ENCODE measurements around the gene CALCA.

GRCh38 chr11:12416401-12416909, 39.1 kb downstream of the PARVA start:
- PRO-cap: no peak

DNA sequence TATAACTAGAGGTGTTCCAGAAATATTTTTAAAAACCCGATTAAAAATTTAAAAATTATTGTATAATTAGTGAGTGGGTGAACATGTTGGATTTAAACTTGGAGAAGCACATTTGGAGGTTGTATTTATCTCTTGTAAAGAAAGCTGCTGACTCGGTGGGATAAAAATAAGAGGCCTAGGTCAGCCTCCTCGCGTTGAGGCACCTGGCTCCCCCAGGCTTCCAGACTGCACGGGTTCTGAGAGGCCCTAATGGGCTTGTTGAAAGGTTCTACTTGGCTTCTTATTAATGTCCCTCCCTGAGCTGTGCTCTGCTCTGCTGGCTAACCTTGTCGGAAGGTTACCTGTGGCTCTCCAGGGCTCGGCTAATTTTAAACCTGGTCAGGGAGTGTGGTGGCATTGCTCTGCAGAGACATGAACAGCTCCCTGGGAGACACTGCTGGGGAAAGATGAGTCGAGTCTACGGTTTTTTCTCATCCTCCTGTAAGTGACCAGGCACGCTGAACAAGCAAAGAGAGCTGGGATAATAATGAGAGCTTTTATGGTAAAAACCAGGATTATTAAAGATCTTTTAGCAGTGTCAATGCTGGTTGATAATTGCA, 70.5 kb downstream of the TEAD1 start:
- PRO-cap: no peak

GRCh38 chr11:12746533-12746932, 72.3 kb downstream of the TEAD1 start:
- PRO-cap: no peak

DNA sequence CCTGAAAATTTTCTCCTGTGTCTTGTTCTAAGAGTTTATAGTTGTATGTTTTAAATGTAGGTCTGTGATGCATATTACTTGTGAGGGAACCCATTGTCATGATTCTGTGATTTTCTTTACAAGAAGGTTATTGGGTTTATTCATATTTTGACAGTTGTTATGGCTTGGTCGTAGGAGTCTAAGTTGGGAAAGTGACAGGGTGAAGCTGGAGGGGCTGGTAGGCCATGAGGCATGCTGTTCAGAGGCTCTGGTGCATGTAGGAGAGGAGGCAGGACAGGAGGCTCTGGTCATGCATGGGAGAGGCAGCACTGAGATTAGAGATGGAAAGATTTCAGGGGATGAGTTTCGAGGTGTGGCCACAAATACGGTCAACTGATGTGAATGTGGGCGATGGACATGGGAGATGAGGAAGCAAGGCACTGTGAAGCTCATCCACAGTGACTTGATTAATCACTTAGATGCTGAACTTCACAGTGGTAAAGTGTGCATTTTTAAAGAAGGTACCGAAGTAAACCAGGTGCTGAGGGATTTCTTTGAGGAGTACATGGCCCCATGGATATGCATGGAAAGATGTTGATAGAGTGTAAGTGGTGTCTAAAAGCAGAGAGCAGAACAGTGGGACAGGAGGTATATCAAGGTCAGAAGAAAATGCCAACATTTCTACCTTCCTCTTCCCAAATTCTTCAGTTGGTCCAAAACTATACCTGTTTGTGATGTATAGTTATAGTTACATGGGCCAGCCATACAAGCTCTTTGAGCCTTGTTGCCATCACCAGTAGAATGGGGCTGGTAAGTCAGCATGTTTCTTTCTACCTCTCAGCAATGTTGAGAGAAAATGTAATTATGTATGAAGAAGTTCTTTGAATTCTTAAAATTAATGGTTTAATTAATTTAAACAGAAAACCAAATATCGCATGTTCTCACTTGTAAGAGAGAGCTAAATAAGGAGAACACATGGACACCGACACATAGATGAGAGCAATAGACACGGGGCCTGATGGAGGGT, 100.0 kb downstream of the TEAD1 start:
- PRO-cap: no peak

- PRO-cap: no peak
These were observed 136.5 kb downstream of the TEAD1 start for GRCh38 chr11:12810608-12811246.

DNA sequence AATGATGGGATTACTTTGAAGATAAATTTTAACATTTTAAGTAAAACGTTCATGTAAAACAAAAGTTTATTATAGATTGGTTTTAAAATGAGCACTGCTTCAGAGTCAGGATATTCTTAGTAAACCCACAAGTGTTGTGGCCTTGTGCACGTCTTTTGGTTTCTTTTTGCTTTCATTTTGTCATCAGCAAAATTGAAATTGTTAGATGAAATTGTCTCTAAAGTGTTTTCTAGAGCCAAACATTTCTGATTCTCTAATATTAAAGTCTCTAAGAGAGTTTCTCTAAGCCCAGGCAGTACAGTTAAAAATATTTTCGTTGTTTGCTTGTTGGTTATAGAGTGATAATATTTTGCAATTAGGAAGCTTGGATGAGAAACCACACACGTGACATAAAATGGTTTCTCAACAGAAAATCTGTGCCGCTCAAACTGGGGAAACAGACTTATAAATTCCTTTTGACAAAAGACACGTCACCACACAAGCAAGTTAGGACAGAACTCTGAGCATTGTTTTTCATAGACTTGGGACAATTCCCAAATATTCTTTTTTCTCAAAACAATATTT, 164.4 kb downstream of the TEAD1 start:
- PRO-cap: no peak

- PRO-cap: no peak
These were observed 166.8 kb upstream of the RASSF10 start for GRCh38 chr11:12842216-12842808.

DNA sequence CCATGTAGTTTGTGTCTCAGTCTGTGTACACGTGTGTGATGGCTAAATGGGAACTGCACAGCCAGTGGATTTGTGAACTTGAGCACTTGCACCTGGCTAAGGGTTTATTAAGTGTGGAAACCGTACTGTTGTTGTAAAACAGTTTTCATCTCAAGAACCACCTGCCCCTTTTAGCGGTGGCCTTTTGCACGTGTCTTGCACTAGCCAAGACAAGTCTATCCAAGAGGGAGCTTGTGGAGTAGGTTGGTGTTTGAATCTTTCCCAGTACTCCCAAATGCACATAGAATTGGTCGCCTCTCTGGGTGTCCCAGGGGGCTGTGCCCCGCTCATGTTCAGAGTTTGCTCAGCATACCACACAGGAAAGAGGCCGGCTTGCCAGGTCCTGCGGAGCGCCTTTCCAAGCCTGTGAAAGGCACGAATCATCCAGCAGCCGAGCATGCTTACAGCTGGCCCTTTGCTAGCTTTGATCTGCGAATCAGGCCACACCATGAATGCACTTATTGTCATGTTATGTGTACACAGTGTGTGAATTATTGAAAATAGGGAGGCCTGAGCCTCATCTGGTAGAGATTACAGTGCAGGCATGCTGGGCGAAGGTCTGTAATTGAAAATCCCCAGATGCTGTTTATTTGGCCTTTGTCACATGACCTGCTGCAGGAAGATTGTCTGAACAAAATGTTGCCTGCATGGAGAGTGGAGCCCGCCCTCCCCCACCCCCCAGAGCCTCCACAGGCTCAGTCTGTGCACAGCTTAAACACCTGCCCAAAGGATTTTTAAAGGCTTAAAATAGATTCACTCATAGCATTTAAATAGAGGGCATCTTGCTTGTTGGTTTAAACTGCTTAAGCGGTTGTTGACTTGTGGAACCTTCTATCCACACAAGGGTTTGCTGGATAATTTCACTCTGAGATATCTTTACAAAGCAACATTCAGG, 163.3 kb upstream of the RASSF10 start:
- PRO-cap: no peak

- PRO-cap: no peak
These were observed 17.1 kb downstream of the BMAL1 start for GRCh38 chr11:13294582-13295161.

DNA sequence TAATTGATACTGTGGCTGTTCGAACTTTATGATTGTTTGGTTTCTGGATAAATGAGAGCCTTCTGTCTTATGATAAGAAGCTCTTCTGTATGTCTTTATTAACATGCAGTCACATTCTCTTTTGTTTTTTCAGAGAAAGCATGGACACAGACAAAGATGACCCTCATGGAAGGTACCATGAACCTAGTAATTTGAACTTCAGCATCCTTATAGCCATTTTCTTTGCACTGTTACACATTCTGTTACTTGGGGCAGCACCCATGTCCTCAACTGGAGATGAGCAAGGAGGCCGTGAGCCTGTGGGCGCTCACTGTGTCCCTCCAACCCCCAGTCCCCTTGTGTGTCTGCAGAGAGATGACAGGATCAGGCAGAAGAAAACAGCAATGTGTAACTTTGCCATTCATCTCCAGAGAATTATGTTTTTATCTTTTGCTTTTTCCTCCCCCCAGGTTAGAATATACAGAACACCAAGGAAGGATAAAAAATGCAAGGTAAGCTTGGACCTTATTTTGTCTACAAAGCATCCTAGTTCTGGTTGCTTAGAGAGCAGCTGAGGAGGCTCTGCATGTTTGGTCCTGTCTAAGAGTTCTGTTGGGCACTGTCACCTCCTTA, 79.1 kb downstream of the BMAL1 start:
- PRO-cap: no peak

DNA sequence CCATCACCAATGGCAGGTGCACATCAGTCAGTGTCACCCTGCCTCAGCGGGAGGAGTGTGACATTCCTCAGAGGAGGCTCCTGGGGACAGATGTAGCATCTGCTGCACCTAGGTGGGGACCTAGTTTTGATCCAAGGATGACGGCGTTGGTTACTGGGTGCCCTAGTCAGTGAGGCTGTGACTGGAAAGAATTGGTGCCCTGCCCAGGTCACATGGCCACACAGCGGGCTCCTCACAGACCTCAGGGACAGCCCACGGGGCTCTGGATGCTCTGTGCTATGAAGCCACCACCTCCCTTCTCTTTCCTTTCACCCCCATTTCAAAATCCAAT, 80.2 kb downstream of the BMAL1 start:
- PRO-cap: no peak

- PRO-cap: no peak
These were observed 64.4 kb downstream of the SPON1 start for GRCh38 chr11:14026869-14027307.

GRCh38 chr11:14272074-14272865, 86.7 kb downstream of the RRAS2 start:
- PRO-cap: no peak

DNA sequence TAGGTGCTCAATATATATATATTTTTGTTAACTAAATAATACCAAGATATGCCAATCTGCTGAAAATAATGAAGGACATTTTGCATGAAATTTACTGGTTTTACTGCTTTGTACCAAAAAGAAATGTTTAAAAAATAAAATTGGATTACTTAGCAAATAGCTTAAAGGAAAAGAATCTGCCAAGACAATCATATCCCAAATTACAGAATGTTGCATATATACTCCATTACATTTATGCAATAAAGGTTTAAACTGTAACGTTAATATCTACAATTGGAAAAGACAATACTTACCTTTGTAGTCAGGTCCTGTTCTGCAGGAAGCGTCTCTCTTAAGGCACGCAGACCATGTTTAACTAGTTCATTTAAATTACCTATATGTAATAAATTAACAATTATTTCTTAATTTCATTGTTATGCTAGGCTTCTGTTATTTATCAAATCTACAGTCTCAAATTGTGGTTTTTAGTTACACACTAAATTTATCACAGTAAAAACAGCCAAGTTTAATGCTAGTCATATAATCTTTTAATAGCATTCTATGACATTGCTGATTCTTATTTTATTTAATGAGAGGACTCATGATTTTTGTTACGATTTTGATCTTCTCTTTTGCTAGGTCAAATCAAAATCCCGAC, 9.5 kb downstream of the PSMA1 start:
- PRO-cap: no peak

DNA sequence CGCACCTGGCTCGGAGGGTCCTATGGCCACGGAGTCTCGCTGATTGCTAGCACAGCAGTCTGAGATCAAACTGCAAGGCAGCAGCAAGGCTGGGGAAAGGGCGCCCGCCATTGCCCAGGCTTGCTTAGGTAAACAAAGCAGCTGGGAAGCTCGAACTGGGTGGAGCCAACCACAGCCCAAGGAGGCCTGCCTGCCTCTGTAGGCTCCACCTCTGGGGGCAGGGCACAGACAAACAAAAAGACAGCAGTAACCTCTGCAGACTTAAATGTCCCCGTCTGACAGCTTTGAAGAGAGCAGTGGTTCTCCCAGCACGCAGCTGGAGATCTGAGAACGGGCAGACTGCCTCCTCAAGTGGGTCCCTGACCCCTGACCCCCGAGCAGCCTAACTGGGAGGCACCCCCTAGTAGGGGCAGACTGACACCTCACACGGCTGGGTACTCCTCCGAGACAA, 47.3 kb downstream of the CYP2R1 start:
- PRO-cap: no peak

DNA sequence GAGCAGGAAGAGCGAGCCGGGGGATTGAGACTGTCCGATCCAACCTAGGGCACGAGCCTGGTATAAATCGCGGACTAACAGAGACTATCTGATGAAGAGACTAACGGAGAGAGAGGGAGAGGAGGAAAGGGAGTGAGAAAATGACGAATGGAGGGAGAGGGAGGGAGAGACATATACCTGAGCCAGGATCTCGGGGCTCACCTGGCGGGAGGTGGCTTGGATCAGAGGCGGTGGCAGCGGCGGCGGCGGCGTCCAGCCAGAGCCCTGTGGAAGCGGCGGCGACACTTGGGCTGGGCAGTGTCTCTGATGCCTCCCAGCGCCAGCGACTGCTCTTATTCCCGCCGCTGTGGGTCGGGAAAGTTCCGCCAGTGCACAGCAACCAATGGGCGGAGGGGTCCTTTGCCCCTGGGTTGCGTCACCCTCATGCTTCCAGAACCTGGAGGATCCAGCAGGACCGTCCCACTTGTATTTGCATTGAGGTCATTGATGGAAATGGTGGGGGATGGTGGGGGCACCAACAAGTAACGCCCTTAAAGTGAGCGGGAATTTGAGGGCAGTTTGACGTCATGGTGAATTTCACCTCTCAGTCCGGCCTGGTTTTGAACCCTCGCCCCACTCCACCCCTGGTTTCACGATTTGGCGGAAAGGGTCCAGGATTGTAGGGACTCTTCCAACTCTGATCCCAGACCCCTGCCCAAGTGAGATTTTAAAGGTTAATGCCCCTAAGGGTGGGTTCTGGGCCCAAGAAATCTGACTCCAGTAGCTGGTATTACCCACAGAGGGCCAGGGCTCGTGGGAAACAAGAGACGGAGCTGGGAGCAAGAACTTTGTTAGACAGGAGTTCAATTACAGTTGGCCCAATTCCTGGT, at the start of gene CALCA:
TSS of gene CALCA (minus strand) at position 308 of the 869 bp plus-strand sequence.
- PRO-cap: no peak

DNA sequence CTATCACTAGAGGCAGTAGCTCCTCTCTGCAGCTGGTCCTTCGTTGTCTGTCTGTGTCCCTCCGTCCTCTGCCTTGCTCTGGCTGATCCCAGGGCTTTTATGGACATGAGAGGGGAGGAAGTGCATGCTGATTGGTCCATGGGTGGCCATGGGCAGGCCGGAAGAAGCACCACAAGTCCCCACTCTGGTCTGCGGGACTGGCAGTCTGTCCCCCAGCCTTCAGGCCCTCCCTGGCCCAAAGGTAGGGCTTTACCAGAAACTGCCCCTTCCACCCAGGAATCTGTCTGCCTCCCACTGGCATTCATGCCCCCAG, 38.6 kb upstream of the CALCB start:
- PRO-cap: no peak

GRCh38 chr11:15768093-15768655, 588.2 kb downstream of the SOX6 start:
- PRO-cap: no peak

DNA sequence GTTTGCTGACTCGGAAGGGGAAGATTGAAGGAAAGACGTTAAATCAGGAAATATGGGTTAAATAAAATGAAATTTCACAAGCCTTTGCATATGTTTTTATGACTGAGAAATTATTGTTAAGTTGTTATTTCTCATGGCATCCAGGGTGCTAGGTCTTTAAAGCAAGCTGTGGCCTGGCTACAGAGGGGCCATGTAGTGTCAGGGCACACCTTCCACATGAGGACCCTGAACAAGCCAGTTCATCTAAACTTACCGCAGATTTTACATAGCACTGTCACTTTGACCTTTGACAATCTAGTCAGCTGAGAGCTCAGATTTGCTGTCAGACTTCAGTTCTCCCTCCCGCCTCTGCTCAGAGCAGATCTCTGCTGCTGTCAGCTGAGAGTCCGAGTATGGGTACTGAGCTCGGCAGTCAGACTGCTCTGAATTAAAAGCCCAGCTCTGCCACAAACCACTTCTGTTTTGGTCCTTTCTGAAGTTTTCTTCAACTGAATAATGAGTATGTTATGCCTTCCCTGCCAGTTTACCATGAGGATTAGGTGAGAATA, 507.1 kb downstream of the SOX6 start:
- PRO-cap: no peak

DNA sequence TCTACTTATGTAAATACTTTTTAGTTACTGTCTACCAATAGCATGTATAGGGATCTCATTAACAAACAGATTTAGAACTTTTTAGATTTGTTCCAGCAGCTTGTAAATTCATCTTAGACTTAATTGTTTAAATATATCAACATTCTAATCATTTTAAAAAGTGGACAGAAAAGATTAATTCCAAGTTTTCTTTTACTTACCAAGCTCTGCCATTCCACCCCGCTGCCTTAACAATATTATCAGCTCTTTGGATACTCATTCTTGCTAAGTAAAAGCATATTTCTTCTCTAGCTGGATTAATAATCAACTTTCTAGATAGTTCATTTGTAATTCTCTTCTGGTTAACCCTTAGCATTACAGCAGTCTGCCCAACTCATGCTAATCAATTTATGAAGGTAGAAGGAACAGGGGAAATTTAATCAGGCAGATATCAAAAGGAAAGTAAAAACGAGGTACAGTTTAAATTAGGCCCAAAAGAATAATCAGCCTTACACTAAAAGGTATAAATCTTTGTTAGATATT, 41.0 kb upstream of the SOX6 start:
- PRO-cap: no peak

Data from sternocleidomastoid (tissue), 1 donor.